Subcutaneous adipose tissue (tissue), 3 donors: Measurements from ENCODE around the genes PARP12, ADCK2, DENND11 and MGAM2.

- PRO-cap = no peak
- RAMPAGE, long total RNA, 3 experiments = no peak in any of the 3 experiments
Observed at GRCh38 chr7:140038952-140039461, 23.7 kb downstream of the PARP12 start.

- PRO-cap = bidirectional peak, plus-strand start at chr7:140063095, minus-strand start at chr7:140062911; unidirectional peak, plus-strand start at chr7:140063351; unidirectional peak, minus-strand start at chr7:140063383
- RAMPAGE, long total RNA, 3 experiments = no peak in any of the 3 experiments
Observed at GRCh38 chr7:140062449-140063536, at the start of gene PARP12. PARP12 (minus strand) TSS chr7:140062951.

DNA sequence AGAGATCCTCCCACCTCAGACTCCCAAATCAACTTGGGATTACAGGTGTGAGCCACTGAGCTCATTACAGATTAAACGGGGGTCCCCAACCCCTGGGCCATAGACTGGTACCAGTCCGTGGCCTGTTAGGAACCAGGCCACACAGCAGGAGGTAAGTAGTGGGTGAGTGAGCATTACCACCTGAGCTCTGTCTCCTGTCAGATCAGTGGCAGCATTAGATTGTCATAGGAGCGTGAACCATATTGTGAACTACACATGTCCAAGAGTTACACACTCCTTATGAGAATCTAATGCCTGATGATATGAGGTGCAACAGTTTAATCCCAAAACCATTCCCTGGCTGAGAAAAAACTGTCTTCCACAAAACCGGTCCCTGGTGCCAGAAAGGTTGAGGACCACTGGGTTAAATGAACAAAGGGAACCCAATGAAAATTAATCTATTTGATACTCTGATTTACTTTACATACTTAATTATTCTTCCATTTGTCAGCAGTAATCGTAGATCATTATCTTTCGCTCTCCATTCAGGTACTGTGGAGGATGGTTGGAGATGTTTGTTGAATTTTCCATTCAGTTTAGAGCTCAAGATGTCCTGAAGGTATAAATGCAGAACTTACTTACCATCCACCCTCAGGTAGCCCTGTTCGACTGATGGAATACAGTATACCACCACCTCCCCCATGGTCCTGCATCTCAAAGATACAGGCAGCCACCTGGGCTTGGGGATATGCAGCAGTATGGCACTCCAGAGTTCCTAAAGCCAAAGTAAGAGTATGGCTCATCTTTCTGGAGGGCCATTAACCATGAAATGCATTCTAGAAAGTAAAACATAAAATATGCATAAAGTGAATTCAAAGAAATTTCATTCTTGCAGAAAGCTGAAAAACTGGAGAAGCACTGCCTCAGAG lies 36.9 kb upstream of the PARP12 start:
- PRO-cap = no peak
- RAMPAGE, long total RNA, 3 experiments = no peak in any of the 3 experiments

DNA sequence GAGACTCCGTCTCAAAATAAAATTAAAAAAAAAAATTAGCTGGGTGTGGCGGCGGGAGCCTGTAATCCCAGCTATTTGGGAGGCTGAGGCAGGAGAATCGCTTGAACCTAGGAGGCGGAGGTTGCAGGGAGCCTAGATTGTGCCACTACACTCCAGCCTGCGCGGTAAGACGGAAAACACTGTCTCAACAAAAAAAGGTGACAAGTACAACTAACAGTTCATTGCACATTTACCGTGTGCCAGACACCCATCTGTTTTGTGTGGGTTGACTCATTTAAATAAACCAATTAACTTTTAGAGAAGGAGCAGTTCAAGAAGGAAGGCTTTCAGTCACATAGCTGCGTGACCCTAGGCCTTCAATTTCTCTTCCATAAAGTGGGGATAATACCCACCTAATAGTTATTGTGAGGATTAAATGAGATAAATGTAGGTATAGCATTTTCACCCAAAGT lies 52.2 kb upstream of the KDM7A start:
- PRO-cap = no peak
- RAMPAGE, long total RNA, 3 experiments = no peak in any of the 3 experiments

GRCh38 chr7:140230558-140230809 lies 53.7 kb upstream of the KDM7A start:
- PRO-cap = bidirectional peak, plus-strand start at chr7:140230744, minus-strand start at chr7:140230652
- RAMPAGE, long total RNA, 3 experiments = no peak in any of the 3 experiments

DNA sequence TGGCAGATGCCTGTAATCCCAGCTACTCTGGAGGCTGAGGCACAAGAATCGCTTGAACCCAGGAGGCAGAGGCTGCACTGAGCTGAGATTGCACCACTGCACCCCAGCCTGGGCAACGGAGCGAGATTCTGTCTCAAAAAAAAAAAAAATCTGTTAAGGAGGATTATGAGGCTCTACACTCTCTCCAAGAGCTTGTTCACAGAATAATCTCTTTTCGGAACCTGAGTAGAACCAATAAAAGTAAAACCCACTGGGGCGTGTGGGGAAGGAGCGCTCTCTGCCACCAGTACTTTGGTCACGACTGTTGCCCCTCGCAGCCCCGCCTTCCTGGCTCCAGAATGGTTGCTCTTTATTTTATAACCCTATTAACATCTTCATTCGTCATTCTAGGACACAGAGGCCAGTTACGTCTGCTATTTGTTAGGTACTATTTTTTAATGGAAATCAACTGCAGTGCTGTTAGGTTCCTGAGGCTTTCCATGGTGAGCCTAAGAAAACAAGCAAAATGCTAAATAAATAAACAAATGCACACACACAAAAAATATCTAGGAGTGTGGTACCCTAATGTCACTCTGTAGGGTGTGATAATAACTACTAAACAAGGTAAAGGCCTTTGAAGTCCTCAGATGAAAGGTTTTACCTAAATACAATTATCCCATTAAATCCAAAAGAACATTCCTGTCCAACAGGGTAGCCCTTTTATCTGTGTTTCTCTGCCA lies 71.2 kb downstream of the SLC37A3 start:
- PRO-cap = no peak
- RAMPAGE, long total RNA, 3 experiments = no peak in any of the 3 experiments

- PRO-cap = no peak
- RAMPAGE, long total RNA, 3 experiments = no peak in any of the 3 experiments
Observed at GRCh38 chr7:140525502-140526198, 46.3 kb upstream of the MKRN1 start.

- PRO-cap = no peak
- RAMPAGE, long total RNA, 3 experiments = no peak in any of the 3 experiments
Observed at GRCh38 chr7:140573685-140574112, 66.9 kb downstream of the DENND2A start.

DNA sequence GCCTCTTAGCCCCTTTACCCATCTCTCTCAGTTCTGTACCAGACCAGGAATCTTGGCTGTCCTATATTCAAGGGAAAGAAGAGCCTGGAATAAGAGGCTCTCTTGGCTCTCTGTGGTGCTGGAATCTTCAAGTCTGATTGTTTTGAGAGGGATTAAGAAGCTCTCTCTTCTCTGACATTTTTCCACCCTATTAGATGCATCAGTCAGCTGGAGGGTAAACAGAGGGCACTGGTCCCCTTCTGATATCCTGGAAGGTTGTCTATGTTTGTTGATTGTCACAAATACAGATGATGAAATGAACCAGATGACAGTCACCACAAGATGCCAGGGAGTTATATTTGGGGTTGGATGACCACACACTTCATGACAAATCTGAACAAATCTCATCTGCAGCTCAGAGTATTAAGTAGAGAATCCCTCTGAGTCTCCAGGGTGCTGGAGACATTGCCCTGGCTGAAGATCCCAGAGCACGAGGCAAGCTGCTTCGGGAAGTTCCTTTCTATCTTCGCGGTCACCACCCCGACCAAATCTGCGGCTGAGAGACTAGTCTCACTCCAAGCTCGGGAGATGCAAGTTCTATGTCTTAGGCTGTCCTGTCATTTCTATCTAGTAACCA lies 9.1 kb downstream of the DENND2A start:
- PRO-cap = no peak
- RAMPAGE, long total RNA, 3 experiments = no peak in any of the 3 experiments

DNA sequence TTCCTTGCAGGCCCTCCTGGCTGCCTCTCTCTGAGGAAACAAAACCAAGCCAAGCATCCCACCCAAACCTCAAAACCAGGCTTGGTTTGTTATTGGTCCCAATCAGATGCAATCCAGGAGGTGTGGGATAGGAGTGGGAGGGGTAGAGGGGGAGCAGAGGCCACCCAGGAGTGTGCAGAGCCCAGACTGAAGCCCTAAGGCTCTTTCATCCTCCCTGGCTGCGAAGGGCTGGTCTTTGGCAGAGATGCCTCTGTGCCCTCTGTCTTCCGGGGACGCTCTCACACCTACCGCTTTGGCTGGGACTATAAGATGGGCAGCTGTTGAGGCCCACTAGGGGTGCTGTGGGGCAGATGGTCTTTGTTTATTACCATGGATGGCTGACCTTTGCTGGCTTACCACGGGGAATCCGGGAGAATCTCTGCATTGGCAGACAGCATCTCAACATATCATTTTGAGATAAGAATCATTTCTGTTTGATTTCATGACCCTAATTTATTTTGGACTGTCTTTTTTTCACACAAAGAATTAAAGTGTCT lies 6.4 kb upstream of the DENND2A start:
- PRO-cap = no peak
- RAMPAGE, long total RNA, 3 experiments = no peak in any of the 3 experiments

GRCh38 chr7:140672537-140672994 lies at the start of gene ADCK2:
ADCK2 (plus strand) TSS chr7:140672945.
- PRO-cap = bidirectional peak, plus-strand start at chr7:140672962, minus-strand start at chr7:140672845
- RAMPAGE, long total RNA, 3 experiments = no peak in any of the 3 experiments

DNA sequence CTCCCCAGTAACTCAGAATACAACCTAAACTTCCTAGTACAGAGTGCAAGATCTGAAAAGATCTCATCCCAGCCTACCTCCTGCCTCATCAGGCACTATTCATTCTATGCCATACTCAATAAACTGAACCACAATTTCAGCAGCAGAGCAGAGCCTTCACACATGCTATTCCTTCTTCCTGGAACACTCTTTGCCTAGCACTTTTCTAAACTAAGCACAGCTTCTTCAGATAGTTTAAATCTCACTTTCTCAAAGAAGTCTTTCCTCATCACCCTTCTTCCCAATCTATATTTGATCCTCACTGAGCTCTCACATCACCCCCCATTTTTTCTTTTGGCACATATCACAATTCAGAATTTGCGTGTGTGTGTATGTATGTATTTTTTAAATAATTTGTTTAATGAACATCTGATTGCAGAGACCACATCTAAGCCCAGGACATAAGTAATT lies 38.3 kb downstream of the BRAF start:
- PRO-cap = no peak
- RAMPAGE, long total RNA, 3 experiments = no peak in any of the 3 experiments

- PRO-cap = no peak
- RAMPAGE, long total RNA, 3 experiments = no peak in any of the 3 experiments
Observed at GRCh38 chr7:140925157-140925227, 263 bp upstream of the BRAF start.

GRCh38 chr7:141032490-141033002 lies 17.8 kb upstream of the MRPS33 start:
- PRO-cap = no peak
- RAMPAGE, long total RNA, 3 experiments = no peak in any of the 3 experiments

DNA sequence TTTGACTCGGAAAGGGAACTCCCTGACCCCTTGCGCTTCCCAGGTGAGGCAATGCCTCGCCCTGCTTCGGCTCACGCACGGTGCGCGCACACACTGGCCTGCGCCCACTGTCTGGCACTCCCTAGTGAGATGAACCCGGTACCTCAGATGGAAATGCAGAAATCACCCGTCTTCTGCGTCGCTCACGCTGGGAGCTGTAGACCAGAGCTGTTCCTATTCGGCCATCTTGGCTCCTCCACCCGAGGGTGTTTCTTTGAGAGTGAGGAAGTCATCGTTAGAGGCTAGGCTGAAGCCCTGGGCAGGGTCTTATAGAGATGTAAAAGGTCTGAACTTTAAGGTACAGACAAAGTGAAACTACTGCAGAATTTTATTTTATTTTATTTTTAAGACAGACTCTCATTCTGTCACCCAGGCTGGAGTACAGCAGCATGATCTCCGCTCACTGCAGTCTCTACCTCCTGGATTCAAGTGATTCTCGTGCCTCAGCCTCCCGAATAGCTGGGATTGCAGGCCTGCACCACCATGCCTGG lies 6.0 kb upstream of the TMEM178B start:
- PRO-cap = no peak
- RAMPAGE, long total RNA, 3 experiments = no peak in any of the 3 experiments

DNA sequence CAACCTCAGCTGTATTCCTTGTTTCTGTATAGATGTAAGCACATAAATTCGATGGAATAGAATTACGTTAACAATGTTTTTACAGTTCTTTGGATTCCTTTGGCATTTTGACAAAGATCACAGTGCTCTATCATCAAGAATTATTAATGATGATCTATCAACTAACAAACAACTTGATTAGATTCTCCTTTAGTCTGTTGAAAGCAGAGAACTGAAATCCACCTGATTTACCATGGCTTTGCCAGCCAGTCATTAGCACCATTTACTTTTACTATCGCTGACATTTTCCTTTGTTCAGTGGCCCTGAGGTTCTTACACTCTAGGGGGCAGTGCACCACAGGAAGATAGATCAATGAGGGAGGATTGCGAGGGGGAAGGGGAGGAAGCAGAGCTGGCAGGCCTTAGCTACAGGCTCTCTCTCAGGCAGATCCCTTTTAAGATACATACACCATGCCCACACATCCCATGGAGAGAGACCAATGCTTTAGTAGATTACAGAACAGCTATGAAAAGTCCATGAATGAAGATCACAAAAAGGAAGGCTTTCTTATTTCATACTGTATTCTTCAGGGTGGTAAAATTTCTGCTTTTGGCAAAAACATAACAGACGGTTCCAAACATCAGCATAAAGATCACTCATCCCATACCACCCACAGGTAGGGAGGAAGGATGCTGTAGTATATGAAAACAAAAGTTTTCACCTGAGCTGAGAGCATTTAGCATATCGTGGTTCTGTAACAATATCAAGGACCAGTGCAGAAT lies 47.5 kb downstream of the DENND11 start:
- PRO-cap = no peak
- RAMPAGE, long total RNA, 3 experiments = no peak in any of the 3 experiments

GRCh38 chr7:141666004-141666496 lies 35.9 kb downstream of the DENND11 start:
- PRO-cap = no peak
- RAMPAGE, long total RNA, 3 experiments = no peak in any of the 3 experiments

DNA sequence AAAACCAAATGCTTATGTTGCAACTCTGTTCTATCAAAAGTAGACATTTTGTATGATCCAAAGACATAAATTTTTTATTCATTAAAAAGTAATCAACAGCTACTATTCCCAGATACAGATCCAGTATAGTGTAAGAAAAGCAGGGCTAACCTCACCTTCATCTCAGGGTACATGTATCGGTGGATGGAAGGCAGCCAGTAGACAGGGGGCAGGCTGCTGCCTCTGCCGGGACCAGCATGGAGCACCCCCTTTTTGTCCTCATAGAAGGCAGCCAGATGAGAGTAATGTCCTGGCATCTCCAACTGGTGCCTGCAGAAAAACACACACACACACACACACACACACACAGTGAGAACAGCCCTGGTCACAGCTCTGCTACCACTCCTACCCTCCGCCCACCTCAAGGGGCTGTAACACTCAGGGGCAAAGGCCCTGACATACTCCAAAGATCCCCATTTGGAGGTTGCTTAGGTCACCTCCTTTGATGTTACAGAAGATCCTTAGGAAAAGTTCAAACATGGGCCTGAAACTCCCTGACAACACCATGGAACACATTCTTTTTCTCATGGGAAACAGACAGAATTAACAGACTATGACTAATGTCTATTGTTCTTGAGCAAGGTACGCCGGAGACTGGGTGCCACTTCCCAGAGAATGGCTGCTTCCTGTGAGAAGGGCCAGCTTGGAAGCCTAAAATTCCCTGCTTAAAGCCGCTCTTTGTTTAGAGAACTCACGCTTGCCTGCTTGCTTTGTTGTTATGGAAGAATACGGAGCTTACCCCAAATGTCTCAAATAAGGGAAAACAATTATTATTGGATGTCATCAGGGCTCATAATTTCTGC lies 27.8 kb downstream of the DENND11 start:
- PRO-cap = no peak
- RAMPAGE, long total RNA, 3 experiments = no peak in any of the 3 experiments

GRCh38 chr7:141702015-141702769 lies at the start of gene DENND11:
DENND11 (minus strand) TSS chr7:141702166.
- PRO-cap = bidirectional peak, plus-strand start at chr7:141702253, minus-strand start at chr7:141702157
- RAMPAGE, long total RNA, 3 experiments = no peak in any of the 3 experiments

GRCh38 chr7:142111427-142111858 lies at the start of gene MGAM2:
MGAM2 (plus strand) TSS chr7:142111718.
- PRO-cap = no peak
- RAMPAGE, long total RNA, 3 experiments = no peak in any of the 3 experiments